Umbilical cord (tissue), 2 donors: ENCODE measurements around the genes COL18A1 and LSS.

- RAMPAGE, long total RNA = no peak
These were observed 53.7 kb downstream of the POFUT2 start for GRCh38 chr21:45234016-45234446.

DNA sequence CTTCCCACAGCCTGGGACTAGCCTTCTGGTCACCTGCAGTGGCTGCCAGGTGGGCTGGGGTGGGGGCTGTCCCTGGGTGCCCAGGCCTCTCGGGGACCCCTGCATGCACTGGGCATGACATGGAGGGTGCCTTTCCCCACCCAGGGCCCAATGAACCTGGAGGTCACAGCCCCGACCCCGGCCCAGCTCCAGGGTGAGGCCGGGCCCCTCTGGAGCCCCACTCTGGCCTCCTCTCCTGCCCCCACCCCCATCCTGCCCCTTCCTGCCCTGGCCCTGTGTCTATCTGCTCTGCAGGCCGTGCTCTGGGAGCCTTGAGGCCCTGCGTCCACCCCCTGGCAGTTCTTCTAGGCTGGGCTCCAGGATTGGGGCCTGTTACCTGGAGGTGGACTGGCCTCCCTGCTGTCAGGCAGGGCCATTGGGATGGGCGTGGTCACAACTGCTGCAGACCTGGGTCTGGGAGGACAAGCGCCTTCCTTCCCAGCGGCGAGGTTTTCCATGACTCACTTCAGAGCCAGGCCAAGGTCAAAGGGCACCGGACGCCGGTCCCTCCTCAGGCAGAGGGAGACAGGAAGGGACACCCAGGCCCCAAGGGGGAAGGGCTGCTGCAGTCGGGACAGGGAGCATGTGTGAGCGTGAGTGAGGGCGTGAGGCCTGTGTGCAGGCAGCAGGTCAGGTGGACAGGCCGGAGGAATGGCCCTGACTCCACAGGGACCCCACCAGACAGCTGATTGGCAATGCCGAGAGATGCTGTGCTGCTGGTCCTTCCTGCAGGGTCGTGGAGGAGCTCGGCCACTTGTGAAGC, 31.0 kb upstream of the POFUT2 start:
- RAMPAGE, long total RNA = no peak

DNA sequence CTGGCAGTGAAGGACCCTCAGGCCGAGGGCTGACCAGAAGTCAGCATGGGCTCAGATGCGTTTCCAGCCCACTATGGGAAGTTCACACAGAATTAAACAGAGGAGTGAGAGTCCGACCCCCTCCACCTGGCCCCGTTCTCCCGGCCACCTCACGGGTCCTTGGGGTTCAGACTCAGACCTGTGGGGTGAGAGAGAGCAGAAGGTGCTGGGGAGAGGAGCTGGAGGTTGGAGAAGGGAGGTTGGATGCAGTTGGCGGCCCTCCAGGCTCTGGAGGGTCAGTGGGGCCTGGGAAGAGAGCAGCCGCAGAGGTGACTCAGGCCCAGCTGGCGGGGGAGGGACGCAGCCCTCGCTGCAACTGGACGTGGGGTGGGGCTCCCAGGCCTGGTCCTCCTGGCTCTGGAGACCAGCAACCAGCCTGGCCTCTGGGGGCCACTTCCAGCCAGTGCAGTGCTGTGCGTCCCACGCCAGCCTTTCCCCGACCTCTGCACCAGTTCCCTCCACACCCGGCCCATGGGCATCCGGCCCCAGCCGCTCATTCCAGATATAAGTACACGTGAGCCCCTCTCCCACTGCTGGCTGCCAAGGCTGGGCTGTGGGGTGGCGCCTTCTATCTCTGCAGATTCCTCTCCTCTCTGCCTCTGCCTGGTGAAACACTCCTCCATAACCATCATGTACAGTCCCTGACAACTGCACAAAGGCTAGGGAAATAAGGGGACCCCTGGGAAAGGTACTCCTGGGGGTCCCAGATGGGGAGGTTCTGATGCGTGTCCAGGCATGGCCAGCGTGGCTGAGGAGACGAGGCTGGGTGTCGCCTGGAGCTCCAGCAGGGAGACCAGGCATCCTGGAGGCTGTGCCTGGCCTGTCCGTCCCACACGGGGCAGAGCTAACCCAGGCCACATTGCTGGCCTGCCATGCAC, 38.0 kb upstream of the COL18A1 start:
- RAMPAGE, long total RNA = no peak

DNA sequence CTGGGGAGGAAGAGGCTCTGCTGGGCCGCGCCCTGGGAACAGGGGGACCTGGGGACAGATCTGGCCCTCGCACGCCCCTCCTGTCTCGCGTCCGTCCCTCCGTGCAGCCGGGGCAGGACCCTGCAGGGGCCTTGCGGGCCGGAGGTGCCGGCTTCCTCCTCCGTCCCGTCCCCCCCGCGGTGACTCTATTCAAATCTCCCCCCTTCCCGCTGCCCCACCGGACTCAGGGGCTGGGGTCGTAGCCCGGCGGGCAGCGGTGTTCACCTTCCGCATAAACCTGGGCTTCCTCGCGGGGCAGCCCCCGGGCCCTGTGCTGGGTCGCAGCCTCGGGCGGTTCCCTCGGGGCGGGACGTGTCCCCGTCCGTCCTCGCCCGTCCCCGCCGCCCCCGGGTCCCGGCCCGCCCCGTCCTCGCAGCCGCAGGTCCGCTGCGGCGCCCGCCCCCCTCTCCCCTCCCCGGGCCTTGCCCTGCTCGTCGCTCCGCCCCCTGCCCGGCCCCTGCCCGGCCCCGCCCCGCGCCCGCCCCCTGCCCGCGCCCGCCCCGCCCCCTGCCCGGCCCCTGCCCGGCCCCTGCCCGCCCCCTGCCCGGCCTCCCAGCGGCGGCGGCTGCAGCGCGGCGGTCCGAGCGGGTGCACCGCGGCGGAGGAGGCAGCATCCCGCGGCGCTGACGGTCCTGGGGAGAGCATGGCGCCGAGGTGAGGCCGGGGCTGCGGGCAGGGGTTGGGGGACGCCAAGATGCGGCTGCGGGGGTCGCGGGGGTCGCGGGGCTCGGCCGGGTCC, at the start of gene COL18A1:
Gene COL18A1 (plus strand): TSS at position 617 of the 778 bp plus-strand sequence.
- RAMPAGE, long total RNA = no peak

- RAMPAGE, long total RNA = no peak
These were observed 5.7 kb downstream of the COL18A1 start for GRCh38 chr21:45410321-45411317.

DNA sequence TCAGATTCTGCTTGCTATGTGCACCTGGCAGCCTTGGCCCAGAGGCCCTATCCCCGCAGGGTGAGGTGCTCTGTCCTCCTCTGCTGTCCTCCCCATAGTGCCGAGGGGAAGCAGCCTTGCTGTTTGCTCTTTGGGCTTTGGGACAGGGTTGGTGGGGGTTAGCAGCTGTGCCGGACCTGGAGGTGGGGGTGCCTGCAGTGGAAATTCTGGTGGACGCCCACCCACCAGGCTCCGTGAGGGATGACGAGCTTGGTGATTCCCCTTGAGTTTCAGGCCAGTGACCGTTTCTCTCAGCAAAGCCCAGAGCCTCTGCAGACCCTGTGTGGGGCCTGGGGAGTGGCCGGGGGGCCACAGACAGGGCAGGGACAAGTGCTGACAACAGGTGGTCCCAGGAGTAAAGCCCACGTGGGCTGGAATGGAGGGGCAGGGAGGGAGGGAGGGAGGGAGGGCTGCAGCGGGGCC, 52.7 kb downstream of the COL18A1 start:
- RAMPAGE, long total RNA = no peak

GRCh38 chr21:45509809-45510467, 32.3 kb downstream of the SLC19A1 start:
- RAMPAGE, long total RNA = no peak

- RAMPAGE, long total RNA = no peak
These were observed 9.1 kb upstream of the SLC19A1 start for GRCh38 chr21:45551341-45551783.

DNA sequence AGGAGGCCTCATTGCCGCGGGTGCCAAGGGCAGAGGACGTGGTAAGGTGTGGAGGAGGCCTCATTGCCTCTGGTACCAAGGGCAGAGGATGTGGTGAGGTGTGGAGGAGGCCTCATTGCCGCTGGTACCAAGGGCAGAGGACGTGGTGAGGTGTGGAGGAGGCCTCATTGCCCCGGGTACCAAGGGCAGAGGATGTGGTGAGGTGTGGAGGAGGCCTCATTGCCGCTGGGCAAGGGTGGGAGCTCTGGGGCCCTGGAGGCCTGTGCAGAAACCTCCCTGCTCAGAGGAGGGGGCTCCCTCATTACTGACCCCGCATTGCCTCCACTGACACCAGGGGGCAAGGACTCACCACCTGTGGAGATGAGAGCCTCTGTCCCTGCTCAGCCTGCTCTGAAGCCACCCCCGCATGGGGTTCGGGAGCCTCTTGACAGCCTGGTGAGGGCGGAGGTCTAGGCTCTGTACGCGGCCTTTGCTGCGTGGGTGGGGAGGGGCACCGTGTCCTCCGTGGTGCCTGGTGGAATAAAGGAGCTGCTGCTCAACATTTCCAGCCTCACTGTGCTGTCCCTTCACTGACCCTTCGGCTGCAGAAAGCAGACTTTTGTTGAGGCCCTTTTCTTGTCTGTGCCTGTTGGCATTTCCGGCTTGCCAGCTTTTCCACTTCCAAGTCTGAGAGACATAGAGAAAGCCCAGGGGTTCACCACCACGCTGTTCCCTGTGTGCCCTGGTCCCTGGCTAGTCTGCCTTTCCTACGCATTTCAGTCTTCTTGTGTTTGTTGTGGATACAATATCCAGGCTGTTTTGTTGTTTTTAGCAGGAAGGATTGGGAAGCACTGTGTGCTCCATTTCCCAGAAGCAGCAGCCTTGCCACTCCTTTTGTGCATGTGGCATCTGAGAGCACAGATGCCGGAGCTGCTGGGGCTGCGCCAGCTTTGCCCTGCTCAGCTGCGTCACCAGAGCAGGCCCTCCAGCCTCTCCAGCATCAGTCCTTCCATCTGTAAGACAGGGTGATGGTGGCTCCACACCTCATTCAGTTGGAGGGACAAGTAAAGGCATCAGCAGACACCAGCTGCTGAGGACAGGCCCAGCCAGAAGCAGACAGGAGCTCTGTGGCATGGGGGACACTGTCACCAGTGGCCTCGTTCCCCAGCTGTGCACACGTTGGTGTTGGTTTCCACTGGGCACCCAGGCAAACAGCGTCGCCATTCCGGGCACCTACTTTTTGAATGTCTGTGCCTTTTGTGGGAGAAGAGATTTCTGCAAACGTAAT, 94.7 kb upstream of the COL6A1 start:
- RAMPAGE, long total RNA = no peak

GRCh38 chr21:46004367-46004957, 22.9 kb downstream of the COL6A1 start:
- RAMPAGE, long total RNA = no peak

GRCh38 chr21:46053072-46053650, 44.8 kb upstream of the COL6A2 start:
- RAMPAGE, long total RNA = no peak

DNA sequence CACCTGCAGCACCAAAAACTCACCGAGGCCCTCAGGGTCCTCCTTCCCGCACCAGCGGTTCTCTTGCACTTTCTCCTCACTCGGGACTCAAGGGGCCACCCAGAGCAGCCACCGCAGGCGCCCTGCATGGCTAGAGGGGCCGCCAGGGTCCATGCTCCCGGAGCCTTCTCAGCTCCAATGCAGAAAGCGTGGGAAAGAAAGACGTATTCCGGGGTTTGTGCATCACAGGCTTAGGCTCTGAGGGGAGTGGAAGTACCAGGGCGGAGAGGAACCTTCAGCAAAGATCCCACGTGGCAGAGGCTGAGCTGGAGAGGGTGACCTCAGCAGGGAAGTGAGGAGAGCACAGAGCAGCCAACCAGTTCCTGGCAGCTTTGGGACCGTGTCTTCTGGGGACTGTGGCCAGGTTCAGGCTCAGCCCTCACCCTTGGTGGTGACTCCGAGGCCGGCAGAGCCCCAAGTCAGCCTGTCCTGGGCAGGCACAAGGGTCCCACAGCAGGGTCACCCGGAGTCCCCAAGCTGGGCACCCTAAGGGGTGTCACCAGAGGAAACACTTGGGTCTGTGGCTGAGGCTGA, 19.4 kb upstream of the COL6A2 start:
- RAMPAGE, long total RNA = no peak

DNA sequence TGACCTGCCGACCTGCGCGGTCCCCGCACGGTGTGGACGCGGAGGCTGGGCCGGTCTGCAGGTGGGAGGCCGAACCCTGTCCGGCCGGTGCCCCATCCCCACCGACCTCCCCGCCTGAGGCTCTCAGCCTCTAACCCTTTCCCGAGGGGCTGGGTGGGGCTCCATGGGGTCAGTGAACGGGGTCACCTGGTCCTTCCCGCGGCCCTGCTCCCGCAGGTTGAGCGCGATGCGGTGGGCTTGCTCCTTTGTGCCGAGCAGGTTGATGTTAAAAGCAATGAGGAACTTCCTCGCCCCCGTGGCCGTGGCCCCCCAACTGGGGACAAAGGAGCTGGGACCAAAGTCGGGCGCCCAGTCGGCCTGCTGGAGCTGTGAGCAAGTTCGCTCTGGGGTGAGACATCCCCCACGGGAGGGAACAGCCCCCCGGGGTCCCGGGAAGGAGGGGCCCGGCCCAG, 4.0 kb downstream of the FTCD start:
- RAMPAGE, long total RNA = no peak

- RAMPAGE, long total RNA = no peak
These were observed 506 bp upstream of the SPATC1L start for GRCh38 chr21:46184586-46185343.

DNA sequence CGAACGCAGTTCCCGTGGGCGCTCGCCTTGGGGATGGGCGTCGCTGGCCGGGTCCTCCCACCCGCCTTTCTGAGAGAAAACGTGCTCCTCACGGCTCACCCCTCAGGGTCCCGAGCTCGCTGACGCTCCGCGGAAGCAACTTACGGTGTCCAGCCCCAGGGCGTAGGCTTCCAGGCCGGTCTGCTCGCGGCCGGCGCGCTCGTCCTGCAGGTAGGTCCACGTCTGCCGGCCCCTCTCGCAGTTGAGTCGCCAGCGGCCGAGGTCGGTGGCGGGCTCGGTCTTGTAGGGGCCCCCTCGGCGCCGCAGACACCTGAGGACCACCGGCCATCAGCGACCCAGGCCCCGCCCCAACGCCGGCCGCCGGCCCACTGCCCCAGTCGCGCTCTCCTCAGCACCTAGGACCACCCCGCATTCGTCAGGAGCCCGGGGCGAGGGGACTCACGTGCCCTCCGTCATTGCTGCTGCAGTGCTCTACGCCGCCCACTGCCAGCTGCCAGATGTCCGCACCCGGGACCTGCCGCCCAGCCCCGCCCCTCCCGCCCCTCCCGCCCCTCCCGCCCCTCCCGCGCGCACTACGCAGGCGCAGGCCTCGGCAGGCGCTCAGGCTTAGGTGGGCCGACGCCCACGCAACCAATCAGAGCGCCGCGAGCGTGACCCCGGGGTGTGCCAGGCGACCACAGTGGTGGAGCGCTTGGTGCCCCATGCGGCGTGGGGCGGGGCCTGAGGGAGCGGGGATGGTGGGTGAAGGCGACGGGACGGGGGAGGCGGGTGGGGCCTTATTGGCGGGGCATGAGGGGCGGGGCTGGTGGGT, at the start of gene LSS:
Gene LSS (minus strand): TSS at position 485 of the 811 bp plus-strand sequence.
- RAMPAGE, long total RNA = start-site peak on the minus strand centred at position 484 of the sequence, 24 bp wide, 21 and 31 reads in 2 replicates

DNA sequence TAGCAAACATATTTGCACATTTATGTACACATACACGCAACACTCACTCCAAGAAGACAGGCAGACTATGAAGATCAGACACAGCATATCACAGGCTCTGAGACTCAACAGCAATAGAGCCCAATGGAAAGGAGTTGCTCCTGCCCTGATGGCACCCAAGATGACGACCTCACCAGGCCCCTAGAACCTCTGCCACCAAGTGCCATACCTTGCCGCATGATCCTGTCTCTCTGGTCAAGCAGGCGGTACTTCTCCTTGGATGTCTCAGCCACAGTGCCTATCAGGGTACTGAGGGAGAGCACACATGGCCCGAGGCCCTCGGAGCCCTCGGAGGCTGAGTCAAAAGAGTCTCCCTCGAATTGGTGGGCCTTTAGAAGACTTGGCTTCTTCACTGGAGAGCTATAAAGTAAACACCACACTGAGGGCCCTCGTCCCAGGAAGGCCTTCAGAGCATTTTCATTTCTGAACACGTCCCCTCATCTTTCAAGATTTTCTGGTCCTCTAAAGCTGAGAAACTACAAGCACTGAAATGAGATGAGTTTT, 8.0 kb downstream of the MCM3AP start:
- RAMPAGE, long total RNA = no peak

DNA sequence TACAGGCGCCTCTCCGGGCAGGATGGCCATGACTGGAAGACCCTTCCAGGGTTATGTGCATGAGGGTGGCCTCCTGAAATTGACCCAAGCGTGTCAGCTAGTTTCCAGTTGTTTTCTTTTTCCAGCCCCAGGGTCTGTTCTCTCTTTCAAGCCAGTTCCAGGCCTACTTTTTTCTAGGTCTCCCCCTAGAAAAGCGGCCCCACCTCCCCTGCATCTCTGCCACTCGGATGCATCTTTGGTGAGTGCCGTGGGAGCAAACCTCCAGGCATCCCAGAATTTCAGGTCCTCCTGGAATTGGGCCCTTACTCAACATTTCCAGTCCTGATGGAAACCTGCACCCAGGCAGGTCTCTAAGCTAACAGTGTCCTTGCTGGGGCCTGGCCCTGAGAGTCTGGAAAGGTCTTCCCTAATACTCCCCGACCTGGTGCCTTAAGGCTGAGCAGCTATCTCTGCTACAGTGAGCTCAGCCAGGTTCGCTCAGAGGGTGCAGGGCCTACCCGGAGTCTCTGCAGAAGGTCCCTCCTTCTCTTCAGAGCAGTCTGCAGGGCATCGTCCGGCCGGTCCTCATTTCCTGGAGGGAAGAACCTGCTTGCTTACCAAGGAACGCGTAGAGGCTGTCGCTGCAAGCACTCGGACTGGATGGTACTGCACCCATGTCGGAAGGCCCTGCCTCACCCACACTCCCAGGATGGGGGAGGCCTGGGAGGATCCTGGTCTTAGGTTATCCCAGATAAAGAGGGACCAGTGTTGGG, 8.5 kb downstream of the C21orf58 start:
- RAMPAGE, long total RNA = no peak

GRCh38 chr21:46324322-46324583, 297 bp downstream of the PCNT start:
- RAMPAGE, long total RNA = no peak

GRCh38 chr21:46378869-46379482, 55.0 kb downstream of the PCNT start:
- RAMPAGE, long total RNA = no peak

- RAMPAGE, long total RNA = no peak
These were observed 19.3 kb downstream of the S100B start for GRCh38 chr21:46585325-46586191.